ENCODE results near the genes FAXC and COQ3.

DNA sequence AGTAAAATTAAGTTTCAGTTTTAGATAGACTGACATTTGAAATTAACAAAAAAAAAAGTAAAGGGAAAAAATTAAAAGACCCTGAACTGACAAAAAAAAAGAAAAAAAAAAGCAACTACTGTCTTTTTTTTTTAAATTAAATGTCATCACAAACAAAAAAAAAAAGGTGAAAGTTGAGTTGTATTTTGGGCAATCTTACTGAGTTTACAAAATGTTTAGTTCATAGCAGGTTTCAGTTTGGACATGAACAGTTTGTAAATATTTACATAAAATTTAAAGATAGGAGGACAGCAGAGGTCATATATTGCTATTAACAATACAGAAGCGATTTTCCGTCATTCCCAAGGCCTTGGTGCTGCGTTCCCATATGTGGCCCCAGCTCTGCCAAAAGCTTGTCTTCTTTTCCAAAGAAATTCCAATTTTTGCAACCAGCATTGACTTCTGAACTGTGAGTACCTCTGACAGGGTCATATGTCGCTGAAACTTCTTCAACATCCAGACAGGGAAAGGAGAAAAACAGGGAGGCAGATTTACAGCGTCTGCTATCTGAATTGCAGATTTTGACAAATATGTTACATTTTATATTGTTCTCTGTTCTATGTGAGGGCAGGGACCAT is 5.1 kb downstream of the BACH2 start:
- RRBS: no CpG with 5 or more reads among the region's 5 CpGs

GRCh38 chr6:90294308-90294980 is 2.2 kb downstream of the BACH2 start:
- RRBS: no CpG with 5 or more reads among the region's 19 CpGs

GRCh38 chr6:90297070-90297235 is 310 bp upstream of the BACH2 start:
- RRBS: no CpG with 5 or more reads among the region's 25 CpGs

- RRBS: no CpG with 5 or more reads among the region's 6 CpGs
These were observed 7.7 kb upstream of the BACH2 start for GRCh38 chr6:90304237-90304784.

DNA sequence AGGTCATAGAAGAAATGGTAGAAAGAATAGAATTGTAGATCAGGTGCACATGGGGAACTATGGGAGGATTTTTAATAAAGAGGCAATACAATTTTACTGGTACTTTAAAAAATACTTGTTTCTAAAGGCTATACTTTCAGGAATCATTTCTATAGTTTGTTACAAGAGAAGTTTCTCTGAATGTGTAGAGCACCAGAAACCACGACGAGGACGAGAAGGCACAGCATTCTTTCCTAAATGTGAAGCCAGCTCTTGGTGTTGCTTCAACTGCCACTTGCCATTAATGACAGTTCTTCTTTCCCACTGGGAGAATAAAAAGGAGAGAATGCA is 1300.1 kb downstream of the EPHA7 start:
- RRBS: no CpG with 5 or more reads among the region's 3 CpGs

DNA sequence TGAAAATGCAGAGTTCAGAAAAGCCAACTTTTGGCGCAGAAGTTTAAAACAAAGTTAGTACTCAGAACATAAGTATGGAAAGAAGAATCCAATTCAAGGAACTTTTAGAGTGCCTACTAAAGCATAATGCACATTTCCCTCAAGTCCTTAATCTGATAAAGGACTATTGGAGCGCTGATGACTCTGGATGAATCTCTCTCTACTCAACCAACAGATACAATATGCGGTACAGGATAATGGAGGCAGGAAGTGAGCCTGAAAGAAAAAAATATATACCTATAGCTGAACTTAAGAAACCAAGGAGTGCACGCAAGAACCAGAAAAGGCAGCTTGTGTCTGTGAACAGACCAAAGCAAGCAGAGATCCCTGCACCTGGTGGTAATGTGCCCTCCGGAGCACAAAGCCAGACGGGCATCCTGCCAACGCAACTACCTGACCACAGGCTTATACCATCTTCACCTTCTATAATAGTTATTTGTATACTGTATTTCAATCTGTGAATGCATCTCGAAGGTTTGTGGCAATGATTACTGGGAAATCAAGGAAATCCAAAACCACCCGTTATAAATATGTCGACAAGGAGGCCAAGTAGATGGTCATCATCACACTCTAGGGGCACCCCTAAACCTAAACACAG is 961 bp downstream of the FBXL4 start:
- RRBS: no CpG with 5 or more reads among the region's 10 CpGs

DNA sequence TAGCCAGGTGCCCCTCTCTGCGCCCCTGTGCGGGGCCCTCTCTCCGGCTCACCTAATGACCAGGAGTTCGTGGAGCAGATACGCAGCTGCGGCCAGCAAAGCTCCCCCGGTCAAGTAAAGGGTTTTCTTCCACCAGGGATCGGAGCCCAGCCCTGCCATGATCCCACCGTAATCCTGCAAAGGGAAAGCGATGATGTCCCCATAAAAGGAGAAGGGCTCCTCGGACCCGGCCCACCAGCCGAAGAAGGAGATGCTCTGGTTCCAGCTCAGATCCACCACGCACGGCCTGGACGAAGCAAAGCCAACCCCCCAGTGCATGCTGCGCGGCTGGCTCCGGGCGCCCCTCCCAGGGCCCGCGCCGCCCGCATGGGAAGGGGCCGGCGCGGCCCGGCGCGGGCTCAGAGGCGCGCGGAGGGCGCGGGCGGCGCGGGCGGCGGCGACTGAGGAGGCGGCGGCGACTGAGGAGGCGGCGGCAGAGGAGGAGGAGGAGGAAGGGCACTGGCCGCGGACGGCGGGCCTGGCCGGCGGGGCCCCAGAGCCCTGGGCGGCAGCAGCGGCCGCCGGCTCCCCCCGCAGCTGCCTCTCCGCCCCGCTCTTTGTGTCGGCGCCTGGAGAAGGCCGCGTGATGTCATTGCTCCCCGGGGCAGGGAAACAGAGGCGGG is at the start of gene FAXC:
Gene FAXC, minus strand, starts transcription at position 620 of the 662 bp plus-strand sequence.
- RRBS: 15% methylated on average over 30 of the region's 65 CpGs

DNA sequence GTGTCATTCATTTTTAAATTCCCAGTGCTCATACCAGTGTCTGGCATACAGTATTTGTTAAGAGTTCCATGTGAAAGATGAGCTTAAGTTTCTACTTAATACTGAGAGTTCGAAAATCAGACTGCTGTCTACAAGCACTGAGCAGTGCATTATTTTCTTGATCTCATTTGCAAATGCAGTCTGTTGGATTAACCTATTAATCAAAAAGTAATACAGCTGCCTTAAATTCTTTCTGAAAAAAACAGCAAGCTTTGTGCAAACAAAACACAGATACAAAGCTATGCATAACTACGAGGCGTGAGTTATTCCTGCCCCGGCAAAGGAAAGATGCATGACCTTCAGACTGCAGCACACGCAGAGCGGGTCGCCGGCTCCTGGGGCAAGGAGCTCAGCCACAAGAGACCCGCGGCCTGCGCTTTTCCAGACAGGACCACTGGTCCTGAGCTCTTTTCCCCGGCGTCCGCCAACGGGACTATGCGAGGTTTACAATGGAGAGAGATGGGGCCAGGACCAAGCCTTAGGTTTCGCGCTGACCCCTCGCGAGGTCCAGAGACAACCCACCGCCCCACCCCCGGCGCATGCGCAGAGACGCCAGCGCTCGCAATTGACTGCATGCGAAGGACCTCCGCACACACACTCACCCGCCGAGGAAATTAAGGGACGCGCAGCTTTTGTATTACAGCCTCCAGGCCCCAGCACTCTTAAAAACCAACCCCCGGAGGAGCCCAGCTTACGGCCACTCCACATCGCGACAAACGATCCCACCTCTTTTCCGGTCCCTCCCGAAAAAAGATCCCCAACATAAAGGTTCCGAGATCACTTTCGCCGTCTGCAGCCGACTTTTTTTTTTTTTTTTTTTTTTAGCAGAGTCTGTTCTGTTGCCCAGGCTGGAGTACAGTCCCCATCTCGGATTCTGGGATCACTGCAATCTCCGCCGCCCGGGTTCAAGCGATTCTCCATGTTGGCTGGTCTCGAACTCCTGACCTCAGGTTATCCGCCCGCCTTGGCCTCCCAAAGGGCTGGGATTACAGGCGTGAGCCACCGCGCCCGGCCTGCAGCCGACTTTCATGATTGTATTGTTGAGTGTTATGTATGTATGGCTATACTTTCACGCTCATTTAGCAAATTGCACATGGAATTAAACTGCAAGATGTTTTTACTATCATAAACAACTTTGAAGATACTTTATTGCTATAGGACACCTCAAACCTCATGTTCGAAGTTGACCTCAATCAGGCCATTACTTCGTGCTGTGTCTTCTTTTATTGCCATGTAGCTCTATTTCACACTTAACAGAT is at the start of gene COQ3:
Gene COQ3, minus strand, starts transcription at position 763 of the 1,298 bp plus-strand sequence.
- RRBS: 5% methylated on average over 12 of the region's 60 CpGs

- RRBS: no CpG with 5 or more reads among the region's 6 CpGs
These were observed 6.4 kb upstream of the COQ3 start for GRCh38 chr6:99400491-99400781.

DNA sequence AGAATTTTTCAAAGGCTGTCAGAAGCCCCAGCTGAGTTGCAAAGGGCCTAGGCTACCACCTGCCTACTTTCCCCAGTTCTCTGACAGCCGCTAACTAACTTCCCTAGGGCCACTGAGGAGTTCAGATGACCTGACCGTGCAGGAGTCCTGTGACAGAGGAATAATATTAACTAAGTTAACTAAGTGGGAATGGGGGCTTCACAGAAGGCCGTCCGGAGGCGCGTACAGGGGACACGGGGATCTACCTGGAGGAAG is 884 bp downstream of the MCHR2 start:
- RRBS: no CpG with 5 or more reads among the region's 7 CpGs

- RRBS: no CpG with 5 or more reads among the region's 2 CpGs
These were observed 17.9 kb upstream of the SIM1 start for GRCh38 chr6:100482555-100483163.

- RRBS: no CpG with 5 or more reads among the region's 10 CpGs
These were observed 120.6 kb upstream of the SIM1 start for GRCh38 chr6:100585211-100585813.

DNA sequence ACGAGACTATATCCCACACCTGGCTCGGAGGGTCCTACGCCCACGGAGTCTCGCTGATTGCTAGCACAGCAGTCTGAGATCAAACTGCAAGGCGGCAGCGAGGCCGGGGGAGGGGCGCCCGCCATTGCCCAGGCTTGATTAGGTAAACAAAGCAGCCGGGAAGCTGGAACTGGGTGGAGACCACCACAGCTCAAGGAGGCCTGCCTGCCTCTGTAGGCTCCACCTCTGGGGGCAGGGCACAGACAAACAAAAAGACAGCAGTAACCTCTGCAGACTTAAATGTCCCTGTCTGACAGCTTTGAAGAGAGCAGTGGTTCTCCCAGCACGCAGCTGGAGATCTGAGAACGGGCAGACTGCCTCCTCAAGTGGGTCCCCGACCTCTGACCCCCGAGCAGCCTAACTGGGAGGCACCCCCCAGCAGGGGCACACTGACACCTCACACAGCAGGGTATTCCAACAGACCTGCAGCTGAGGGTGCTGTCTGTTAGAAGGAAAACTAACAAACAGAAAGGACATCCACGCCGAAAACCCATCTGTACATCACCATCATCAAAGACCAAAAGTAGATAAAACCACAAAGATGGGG is 369.9 kb downstream of the HACE1 start:
- RRBS: no CpG with 5 or more reads among the region's 17 CpGs

- RRBS: no CpG with 5 or more reads among the region's 22 CpGs
These were observed 1.1 kb downstream of the LIN28B start for GRCh38 chr6:104957828-104958598.

GRCh38 chr6:105372732-105373229 is 30.1 kb downstream of the PREP start:
- RRBS: no CpG with 5 or more reads among the region's 5 CpGs

DNA sequence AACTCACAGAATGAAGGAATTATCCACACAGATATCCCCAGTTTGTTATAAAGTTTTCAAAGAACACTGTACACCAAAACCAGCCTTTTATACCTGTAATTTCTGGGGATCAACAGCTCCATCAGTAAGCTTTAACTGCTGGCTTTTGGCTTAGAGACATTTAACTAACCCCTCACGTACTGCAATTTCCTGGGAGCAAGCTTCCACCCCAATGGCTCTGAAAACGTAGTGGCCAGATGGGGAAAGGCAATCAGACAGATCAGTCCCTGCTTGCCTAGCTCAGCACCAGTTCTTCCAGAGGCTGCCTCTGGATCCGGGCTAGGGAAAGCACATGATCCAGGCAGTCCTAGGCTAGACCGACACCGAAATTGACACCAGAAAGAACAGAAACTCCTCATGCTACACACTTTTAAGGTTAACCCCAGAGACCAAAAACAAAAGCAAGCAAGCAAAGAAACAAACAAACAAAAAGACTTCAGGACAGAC is 13.4 kb downstream of the PREP start:
- RRBS: no CpG with 5 or more reads among the region's 5 CpGs

DNA sequence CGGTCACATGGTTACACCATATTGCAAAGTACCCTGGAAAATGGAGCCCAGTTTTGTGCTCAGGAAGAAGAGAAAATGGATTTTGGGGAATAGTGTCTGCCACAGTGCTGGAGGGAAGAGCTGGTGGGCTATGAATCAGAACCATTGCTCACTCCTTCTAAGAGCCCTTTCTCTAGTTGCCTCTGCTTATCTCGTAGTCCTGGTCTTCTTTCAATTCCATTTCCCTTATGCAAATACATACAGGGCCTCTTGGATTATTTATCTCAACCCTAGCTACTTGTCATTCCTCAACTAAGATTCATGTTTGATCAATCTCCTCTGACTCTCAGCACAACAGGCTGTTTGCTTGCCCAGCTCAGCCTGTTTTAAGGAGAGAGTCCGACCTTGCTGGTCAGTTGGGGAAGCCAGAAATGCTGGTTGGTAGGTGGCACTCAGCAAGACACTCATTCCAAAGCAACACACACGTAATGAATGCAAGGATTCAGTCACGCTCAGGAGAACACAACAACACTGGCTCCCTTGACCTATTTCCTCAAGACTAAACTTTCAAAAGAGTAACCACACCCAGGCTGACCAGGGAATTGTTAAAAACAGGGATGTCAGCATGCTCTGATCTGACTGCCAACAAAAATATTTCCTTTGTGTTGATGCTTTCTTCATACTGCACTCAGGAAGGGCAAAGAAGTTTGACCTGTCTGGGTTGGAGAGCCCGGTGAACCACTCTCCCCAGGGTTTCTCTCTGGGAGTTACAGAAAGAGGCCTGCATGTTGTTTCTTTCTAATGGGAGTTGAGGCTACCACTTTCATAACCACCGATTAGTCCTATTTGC is 25.4 kb upstream of the PREP start:
- RRBS: no CpG with 5 or more reads among the region's 7 CpGs

DNA sequence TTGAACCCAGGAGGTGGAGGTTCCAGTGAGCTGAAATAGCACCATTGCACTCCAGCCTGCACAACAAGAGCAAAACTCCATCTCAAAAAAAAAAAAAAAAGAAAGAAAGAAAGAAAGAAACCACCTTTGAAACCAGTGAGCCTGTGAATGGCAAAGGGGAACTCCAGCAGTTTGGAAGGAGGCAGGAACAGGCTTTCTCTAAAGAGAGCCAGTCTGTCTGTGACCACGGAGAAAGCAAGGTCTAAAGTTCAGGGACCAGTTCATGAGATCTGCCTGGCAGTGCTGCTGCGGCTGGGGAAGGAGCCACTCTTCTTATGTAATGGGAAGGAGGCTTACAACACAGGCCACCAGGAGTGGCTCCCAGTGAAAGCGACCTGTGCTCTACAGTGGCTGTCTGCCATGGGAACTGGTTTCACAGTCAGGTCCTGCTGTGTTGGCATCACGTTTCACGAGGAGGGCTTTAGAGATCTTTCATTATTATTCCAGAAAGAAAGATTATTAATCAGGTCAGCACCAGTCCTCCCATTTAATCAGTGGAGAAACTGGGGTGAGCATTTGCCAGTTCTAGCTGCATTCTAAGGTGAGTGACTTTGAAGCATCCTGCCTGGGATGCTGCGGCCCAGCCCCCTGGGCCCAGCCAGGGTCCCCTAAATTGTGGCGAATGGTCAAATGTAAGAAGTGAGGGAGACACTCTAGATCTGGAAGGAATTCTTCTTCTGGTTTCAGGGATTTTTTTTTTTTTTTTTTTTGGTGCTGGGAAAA is 291.8 kb upstream of the PRDM1 start:
- RRBS: no CpG with 5 or more reads among the region's 7 CpGs

- RRBS: no CpG with 5 or more reads among the region's 3 CpGs
These were observed 204.6 kb upstream of the PRDM1 start for GRCh38 chr6:105881540-105881901.

Measured in UCH-1 (cell line).